ENCODE results near the gene SLC25A47.

- PRO-cap, 2 experiments = no peak in any of the 2 experiments
Measured at GRCh38 chr14:100322923-100323536, at the start of gene SLC25A47. Gene SLC25A47 (plus strand): TSS chr14:100323339.

DNA sequence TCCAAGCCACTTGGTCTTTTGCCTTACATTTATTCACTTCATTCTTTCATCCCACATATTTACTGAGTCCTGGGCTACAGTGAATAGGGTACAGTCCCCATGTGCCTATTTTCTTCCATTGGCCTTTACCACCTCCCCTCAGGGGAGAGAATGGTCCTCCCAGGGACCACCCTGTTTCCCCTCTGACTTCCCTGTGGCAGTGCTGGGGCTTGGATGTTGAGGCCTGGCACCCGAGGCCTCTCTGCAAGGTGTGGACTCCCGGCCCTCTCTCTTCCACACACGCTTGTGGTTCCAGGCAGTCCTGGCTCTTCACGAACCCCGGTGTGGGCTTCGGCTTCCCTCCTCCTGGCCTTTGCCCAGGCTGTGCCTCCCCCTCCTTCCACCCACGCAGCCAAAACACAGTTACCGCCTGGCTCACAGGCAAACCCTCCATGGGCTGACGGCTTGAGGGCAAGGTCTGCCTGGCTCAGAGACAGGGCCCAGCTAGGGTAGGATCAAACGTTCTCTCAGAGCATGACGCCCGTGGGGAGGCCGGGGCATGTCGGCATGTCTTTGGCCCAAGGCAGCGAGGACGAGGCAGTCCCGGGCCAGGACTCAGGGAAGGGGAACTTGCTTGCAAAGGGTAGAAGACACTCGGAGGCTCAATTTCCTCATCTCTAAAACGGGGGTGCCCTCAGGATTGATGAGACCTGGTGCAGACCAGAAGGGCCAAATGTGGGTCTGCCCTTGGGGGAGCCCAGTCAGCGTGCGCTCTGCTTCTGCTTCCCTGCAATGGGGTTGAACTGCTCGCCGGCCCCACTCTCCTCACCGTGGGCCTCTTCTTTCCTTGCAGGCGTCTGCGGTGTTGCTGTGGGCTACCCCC, 2.0 kb downstream of the SLC25A47 start:
- PRO-cap, 2 experiments = no peak in any of the 2 experiments

GRCh38 chr14:100425025-100425557, 48.8 kb downstream of the WDR25 start:
- PRO-cap, 2 experiments = no peak in any of the 2 experiments

DNA sequence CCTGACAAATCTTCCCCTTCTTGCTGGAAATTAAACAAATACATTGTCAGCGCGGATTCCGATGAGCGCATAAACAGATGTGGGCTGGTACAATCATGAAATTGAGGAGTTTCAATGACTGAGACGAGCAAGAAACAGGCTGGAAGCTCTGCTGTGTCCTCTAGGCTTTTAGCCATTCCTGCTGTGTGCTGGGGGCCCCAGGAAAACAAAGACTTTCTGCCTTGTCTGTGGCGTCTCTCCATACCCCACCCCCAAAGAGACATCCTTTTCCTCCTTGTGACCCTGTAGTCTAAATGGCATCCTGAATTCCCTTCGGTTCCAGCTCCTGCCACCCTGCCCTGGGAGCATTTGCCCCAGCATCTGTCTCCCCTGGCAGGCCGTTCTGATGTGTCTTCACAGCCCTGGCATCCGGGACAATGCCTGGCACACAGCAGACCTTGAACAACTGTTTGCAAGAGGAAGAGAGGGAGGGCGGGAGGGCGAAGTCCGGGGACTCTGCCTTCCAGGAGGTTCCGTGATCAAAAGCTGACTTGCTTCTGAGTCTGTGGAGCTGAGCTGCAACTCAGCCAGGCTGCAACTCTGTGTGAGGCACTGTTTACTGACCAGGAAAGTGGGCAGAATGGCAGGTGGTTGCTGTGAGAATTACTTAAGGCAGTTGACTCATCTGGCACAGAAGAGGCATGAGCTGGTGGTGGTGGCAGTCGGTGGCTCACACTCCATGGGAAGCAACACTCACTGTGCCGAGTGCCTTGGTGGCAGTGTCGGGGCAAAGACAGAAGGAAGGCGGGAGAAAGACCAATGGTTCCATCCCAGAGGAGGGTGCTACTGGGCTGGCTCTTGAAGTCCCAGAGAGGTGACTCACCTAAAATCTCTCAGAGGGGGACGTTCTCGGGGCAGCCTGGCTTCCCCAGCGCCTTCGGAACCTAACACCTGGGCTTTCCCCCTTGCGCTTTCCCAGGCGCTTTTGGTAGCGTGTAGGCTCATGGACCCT, 61.2 kb upstream of the DLK1 start:
- PRO-cap, 2 experiments = no peak in any of the 2 experiments

DNA sequence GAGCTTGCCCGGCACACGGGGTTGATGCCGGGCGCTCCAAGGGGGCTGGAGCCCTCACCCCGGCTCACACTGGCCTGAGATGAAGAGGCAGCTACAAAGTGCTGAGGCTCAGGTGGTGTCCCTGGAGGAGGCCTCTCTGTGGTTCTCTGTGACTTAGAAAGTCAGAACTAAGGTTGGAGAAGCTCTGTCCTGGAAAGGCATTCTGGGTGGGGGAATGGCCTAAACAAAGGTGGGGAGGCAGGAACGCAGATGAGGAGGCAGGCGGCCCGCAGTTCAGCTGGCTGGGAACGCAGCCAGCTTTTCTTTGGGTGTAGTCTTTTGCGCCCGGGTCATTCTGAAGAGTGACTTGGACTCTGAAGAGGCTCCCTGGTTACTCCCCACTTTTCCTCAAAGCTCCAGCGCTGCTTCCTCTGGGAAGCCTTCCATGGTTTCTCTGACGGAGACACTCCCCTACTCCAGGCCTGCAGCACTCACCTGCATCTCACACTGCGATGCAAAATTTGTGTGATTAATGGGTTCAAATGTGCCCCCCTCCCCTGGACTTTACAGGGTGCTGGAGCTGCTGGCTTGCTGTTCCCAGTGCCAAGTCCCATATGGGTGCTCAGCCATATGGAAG, 50.5 kb upstream of the DLK1 start:
- PRO-cap, 2 experiments = no peak in any of the 2 experiments

GRCh38 chr14:100709770-100710257, 16.9 kb upstream of the DLK1 start:
- PRO-cap, 2 experiments = no peak in any of the 2 experiments

- PRO-cap, 2 experiments = no peak in any of the 2 experiments
Measured at GRCh38 chr14:100842575-100843416, 60.7 kb downstream of the RTL1 start.

DNA sequence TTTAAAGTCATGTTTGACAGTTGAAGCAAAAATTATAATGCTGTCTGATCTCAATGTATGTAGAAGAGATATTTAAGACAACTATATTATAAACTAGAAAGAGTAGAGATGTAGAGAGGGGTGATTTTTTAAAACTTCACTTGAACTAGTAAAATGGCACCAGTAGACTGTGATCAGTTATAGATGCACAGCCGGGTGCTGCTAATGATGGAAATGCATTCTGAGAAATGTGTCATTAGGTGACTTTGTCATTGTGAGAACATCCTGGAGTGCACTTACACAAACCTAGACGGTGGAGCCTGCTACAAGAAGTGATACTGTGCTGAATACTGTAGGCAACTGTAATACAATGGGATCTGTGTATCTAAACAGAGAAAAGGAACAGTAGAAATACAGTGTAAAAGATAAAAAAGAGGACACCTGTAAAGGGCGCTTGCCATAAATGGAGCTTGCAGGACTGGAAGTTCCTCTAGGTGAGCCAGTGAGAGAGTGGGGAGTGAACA, 376.4 kb upstream of the RTL1 start:
- PRO-cap, 2 experiments = no peak in any of the 2 experiments

GRCh38 chr14:101480512-101481071, 280.9 kb upstream of the PPP2R5C start:
- PRO-cap, 2 experiments = no peak in any of the 2 experiments

- PRO-cap, 2 experiments = no peak in any of the 2 experiments
Measured at GRCh38 chr14:101520886-101521300, 240.6 kb upstream of the PPP2R5C start.

DNA sequence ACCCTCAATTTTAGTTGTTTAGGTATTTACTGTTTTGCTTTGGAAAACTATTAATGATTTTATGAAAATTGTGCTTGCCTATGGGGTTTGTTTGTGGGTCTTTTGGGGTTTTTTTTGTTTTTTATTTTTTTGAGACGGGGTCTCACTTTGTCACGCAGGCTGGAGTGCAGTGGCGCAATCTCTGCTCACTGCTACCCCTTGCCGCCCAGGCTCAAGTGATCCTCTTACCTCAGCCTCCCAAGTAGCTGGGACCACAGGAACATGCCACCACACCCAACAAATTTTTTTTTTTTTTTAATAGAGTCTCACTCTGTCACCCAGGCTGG, 1.6 kb downstream of the PPP2R5C start:
- PRO-cap, 2 experiments = peak in 1 of 2 experiments; most common minus-strand start position 217 of the sequence (in 1)

- PRO-cap, 2 experiments = no peak in any of the 2 experiments
Measured at GRCh38 chr14:101833509-101833696, 71.9 kb downstream of the PPP2R5C start.

GRCh38 chr14:101849092-101849615, 87.6 kb downstream of the PPP2R5C start:
- PRO-cap, 2 experiments = no peak in any of the 2 experiments

- PRO-cap, 2 experiments = no peak in any of the 2 experiments
Measured at GRCh38 chr14:101861240-101862053, 99.9 kb downstream of the PPP2R5C start.

DNA sequence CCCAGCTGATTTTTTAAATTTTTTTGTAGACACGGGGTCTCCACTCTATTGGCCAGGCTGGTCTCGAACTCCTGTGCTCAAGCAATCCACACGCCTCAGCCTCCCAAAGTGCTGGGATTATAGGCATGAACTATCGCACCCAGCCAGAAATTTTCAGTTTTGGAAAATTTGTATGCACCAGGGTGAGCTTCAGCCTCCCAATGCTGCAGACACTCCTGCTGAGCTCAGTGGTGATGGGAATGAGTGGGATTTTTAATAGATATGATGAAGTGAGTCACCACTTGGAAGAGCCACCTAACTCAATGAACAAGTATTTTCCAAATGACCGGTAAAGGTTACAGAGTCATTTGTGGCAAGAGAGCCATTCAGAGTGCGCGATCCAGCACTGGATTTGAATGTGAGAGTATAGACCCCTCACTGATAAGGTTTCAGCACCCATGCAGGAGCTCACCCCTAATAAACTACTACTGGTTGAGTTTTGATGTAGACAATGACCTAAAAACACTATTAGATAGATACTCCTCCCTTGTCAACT, 100.6 kb downstream of the PPP2R5C start:
- PRO-cap, 2 experiments = no peak in any of the 2 experiments

DNA sequence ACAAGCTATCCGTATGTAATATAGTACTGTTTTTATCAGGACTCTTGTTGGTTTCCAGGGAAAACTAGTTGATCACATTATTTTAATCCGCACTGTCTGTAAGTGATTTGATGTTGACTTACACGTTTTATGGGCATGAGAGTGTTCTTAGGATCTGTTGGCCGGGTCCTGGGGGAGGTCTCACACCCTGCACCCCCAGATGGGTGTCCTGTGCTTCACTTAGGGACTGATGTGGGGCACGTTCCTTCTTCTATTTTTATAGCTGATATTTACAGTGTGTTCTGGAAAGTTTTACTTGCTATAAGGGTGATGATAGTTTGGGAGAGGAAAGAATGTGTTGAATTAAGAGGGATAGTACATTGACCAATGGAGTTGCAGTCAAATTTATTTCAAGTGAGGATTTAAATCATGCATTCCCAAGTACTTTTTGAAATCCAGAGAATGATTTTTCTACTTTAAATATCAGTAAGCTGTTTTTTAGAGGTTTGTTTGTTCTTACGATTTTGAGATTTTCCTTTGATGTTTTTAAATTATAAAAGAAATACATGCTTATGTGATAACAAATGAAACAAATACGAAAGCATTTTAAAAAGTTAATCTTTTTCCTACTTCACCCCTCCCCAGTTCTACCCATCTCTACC, 96.4 kb upstream of the DYNC1H1 start:
- PRO-cap, 2 experiments = no peak in any of the 2 experiments

DNA sequence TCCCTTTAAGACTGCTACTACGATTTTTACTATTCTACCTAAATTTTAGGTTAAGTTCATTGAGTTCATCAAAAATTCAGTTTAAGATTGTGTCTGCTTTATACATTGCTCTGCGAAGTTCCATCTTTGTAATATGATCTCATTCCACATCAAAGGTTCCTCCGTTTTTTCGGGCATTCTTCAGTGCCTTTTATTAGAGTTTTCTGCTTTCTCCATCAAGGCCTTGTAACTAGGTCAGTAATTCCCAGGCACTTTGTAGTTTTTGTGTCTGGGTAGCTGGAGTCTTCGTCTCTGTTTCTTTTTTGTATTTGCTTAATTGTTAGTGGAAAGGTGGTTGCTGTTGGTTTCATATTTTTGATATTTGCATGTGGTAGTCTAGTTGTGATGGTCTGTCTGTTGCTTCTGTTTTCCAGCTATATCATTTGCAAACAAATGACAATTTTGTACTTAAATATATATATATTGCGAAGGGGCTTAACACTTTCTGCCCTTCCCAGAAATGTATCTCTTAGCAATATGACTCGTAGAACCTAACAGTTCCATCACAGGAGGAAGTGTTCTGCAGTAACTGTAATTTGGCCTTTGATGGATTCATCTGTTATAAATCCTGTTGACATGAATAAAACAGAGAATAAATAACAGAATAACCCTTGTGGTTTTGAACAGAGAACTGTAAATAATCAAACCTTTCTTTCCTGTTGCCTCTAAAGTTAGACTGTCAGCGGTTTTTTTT, 88.5 kb upstream of the DYNC1H1 start:
- PRO-cap, 2 experiments = peak in 1 of 2 experiments; most common minus-strand start position 572 of the sequence (in 1)

- PRO-cap, 2 experiments = no peak in any of the 2 experiments
Measured at GRCh38 chr14:102084247-102084584, 2.6 kb downstream of the HSP90AA1 start.

GRCh38 chr14:102088172-102088885, 1.5 kb upstream of the HSP90AA1 start:
- PRO-cap, 2 experiments = no peak in any of the 2 experiments

DNA sequence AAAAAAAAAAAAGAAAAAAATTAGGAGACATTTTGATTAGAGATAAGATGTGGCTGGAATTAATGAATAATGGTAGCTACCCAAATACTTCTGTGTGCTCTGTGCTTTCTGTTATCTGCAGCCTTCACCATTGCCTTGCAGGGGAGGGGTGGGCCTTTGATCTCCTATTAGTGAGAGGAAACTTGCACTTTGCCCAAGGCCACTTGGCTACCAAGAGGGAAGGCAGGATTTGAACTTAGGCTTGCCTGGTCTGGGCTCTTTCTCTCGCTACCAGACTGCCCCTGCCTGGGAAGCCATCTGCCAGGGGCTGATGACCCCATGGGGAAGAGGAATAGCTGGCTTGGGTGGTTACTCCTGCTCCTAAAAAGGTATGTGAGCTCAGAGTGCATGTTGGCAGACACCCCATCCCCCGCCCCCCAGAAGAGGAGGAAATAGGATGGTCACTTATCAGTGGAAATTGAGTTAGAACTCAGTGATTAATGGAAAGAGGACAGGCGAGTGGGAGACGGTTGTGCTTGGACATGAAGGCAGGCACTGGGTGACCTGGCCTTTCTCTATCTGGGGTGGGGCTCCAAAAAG, 51.4 kb downstream of the WDR20 start:
- PRO-cap, 2 experiments = no peak in any of the 2 experiments

Measured in cytotoxic T cell (primary cell).